Uterus (tissue), 7 donors: ENCODE measurements around the gene GPR45.

DNA sequence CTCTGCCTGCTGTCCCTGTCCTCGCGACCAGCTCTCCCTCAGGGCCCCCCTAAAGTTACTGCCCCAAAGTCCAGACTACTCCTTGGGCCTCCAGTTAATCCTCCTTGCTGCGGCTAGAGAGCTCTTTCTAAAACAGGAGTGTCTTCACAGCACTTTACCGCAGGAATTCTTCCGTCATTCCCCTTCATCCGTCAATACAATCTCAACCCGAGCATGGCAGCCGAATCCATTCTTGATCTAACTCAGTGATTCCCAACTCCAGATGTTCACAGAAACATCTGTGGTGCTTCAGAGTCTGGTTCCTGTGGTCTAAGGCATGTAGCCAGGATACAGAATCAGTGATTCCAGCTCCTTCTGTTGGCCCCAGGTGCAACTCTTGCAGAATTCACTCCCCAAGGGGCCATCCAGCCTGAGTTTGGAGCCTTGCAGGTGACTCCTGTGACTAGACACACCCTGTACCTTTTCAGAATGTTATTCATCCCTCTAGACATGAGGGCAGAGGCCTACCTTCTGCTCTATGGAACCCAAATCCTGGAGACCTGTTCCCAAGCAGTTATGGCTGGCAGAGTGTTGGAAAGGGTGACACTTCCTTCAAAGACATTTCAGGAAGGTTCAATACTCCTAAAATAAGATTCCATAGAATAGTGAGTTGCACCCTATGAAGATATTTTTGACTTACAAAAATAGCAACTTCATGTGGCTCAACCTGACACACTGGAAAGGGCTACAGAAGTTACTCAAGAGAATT lies 21.4 kb downstream of the MFSD9 start:
- PRO-cap, 4 experiments, result no peak in any of the 4 experiments
- RAMPAGE, long total RNA, 2 experiments, result no peak in any of the 2 experiments
- RRBS, result no CpG with 5 or more reads among the region's 8 CpGs

GRCh38 chr2:102723914-102724223 lies 12.8 kb downstream of the MFSD9 start:
- PRO-cap, 4 experiments, result peak in 1 of 4 experiments; most common minus-strand start chr2:102724051 (in 1)
- RAMPAGE, long total RNA, 2 experiments, result no peak in any of the 2 experiments
- RRBS, result no CpG with 5 or more reads among the region's 3 CpGs

DNA sequence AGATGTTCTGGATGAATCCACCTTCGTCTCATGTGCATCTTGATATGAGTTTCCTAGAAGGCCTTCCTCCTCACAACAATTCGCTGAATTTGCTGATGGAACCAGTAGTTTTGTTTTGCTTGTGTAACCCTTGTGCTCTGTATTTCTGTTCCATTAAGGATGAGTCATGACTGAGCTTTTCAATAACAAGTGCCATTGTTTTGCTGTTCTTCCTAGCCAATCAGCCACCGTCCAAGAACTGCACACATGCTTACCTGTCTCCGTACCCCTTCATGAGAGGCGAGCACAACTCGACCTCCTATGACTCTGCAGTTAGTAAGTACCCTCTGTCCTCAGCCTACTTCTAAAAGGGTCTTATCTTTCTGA lies 2.3 kb downstream of the TMEM182 start:
- PRO-cap, 4 experiments, result no peak in any of the 4 experiments
- RAMPAGE, long total RNA, 2 experiments, result no peak in any of the 2 experiments
- RRBS, result no CpG with 5 or more reads among the region's 6 CpGs

- PRO-cap, 4 experiments, result no peak in any of the 4 experiments
- RAMPAGE, long total RNA, 2 experiments, result no peak in any of the 2 experiments
- RRBS, result no CpG with 5 or more reads among the region's 7 CpGs
Observed at GRCh38 chr2:104413965-104414466, 439.9 kb upstream of the POU3F3 start.

DNA sequence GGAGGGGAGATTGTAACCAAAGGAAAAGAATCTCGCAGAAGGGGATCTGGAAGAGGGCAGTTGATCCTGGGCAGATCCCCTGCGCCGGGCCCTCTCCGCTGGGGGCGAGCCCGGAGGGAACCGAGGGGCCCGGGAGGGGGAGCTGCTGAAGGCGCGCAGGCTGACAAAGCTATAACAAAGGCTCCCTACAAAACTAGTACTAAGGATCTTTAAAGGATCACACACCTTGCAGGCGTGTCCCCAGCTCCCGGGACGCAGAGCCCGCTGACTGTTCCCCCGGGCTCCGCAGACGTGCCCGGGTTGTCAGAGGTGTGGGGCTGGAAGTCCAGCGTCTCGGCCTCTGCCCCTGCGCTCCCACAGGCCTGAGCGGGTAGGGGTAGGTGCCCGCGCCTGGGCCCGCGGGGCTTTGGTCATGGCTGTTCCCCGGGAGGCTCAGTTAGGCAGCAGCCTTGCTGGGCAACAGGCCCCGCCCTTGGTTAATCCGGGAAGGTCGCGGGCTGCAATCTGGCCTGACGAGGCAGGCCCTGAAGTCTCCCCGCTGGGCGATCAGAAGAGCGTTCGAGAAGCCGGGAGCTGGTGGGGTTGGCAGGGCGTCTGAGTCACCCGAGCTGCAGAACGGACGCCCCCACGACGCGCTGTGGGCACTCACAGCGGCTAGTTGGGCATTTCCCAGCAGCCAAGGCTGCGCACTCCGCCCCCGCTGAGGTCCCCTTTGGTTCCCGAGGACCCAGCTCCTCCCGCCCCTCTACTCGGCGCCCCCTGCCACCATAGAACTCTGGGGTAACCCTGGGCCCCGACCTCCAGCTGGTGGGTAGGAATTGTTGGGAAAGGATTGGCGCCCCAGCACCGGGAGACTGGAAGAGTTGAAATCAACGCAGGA lies 13.5 kb downstream of the POU3F3 start:
- PRO-cap, 4 experiments, result no peak in any of the 4 experiments
- RAMPAGE, long total RNA, 2 experiments, result no peak in any of the 2 experiments
- RRBS, result 3% methylated on average over 18 of the region's 56 CpGs

GRCh38 chr2:104889254-104889700 lies 35.4 kb downstream of the POU3F3 start:
- PRO-cap, 4 experiments, result no peak in any of the 4 experiments
- RAMPAGE, long total RNA, 2 experiments, result no peak in any of the 2 experiments
- RRBS, result no CpG with 5 or more reads among the region's 6 CpGs

GRCh38 chr2:105038725-105039227 lies 907 bp downstream of the MRPS9 start:
- PRO-cap, 4 experiments, result no peak in any of the 4 experiments
- RAMPAGE, long total RNA, 2 experiments, result no peak in any of the 2 experiments
- RRBS, result no CpG with 5 or more reads among the region's 6 CpGs

DNA sequence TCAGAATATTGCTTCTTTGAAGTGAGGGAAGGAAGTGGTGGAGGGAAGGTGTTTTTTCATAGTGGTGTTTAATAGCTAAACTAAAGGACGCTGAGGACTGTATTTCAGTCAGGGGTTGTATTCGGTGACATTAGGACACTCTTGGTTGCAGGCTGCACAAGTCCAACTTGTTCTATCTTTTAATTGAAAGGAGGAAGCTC lies 69.9 kb downstream of the MRPS9 start:
- PRO-cap, 4 experiments, result no peak in any of the 4 experiments
- RAMPAGE, long total RNA, 2 experiments, result no peak in any of the 2 experiments
- RRBS, result no CpG with 5 or more reads among the region's 2 CpGs

GRCh38 chr2:105143281-105144260 lies 98.0 kb upstream of the GPR45 start:
- PRO-cap, 4 experiments, result peak in 1 of 4 experiments; most common plus-strand start chr2:105143916 (in 1)
- RAMPAGE, long total RNA, 2 experiments, result no peak in any of the 2 experiments
- RRBS, result 3% methylated on average over 26 of the region's 73 CpGs

DNA sequence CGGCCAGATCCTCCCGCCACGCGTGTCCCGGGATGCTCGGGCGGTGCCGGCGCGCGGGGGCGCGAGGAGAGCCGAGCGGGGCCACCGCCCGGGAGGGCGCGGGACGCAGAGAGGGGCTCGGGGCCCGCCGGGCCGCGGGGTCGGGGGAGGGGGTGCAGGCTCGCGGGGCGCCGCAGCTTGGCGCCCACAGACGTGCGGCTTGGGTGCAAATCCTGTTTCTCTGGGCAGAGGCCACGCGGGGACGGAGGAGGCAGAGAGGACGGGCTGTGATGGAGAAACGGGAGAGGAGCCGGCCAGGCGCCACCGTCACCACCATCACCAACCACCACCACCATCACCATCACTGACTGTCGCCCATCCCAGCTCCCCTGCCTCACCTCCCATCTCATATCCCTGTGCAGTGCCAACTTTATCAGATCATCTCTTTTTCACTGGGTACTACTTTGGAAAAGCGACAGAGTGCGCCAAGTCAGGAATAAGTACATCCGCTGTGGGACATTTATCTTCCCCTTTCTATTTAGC lies 97.2 kb upstream of the GPR45 start:
- PRO-cap, 4 experiments, result no peak in any of the 4 experiments
- RAMPAGE, long total RNA, 2 experiments, result no peak in any of the 2 experiments
- RRBS, result 4% methylated on average over 16 of the region's 45 CpGs

DNA sequence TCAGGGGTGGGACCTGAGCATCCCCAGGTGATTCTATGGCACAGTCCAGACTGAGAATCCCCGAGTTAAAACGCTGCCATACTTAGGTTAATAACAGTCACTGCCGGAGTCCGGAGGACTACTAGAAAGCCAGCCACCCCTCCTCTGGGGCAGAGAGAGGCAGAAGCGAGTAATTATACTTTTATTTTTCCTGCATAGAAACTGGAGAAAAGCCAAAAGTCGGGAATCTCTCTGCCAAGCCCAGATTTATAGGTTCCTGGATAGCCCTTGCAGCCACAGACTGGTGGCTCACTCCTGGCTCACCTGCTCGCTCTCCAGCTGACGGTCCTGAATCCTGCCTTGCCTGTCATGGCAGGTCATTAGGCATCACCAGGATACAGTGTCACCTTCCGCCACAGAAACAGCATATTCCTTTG lies 57.3 kb upstream of the GPR45 start:
- PRO-cap, 4 experiments, result no peak in any of the 4 experiments
- RAMPAGE, long total RNA, 2 experiments, result no peak in any of the 2 experiments
- RRBS, result no CpG with 5 or more reads among the region's 9 CpGs

DNA sequence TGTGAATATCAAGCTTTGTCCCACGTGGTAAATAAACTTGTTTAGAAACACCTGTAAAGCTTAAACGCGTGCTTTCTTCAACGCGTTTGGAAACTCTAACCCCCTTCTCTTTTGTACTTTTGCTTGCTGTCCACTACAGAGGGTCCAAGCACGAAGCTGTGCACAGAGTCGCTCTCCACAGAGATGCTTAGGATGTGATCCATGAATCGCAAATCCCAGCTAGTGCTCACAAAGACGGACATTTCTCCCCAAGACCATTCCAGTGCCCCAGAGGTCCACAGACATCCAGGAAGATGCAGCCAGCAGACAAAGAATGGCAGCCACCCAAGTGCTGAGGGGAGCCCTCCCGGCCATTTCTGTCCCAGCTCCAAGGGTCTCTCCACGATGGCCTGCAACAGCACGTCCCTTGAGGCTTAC lies at the start of gene GPR45:
Gene GPR45 (plus strand): TSS at position 269 of the 417 bp plus-strand sequence.
- PRO-cap, 4 experiments, result no peak in any of the 4 experiments
- RAMPAGE, long total RNA, 2 experiments, result no peak in any of the 2 experiments
- RRBS, result no CpG with 5 or more reads among the region's 12 CpGs

GRCh38 chr2:105328264-105329239 lies 983 bp downstream of the TGFBRAP1 start:
- PRO-cap, 4 experiments, result peak in 1 of 4 experiments; most common plus-strand start chr2:105328915 (in 1)
- RAMPAGE, long total RNA, 2 experiments, result no peak in any of the 2 experiments
- RRBS, result no CpG with 5 or more reads among the region's 17 CpGs

- PRO-cap, 4 experiments, result no peak in any of the 4 experiments
- RAMPAGE, long total RNA, 2 experiments, result no peak in any of the 2 experiments
- RRBS, result no CpG with 5 or more reads among the region's 5 CpGs
Observed at GRCh38 chr2:105364119-105364778, 26.9 kb downstream of the C2orf49 start.

GRCh38 chr2:105437590-105438144 lies 38.8 kb upstream of the FHL2 start:
- PRO-cap, 4 experiments, result no peak in any of the 4 experiments
- RAMPAGE, long total RNA, 2 experiments, result no peak in any of the 2 experiments
- RRBS, result no CpG with 5 or more reads among the region's 3 CpGs

GRCh38 chr2:105775659-105776724 lies 31.3 kb downstream of the NCK2 start:
- PRO-cap, 4 experiments, result no peak in any of the 4 experiments
- RAMPAGE, long total RNA, 2 experiments, result no peak in any of the 2 experiments
- RRBS, result no CpG with 5 or more reads among the region's 13 CpGs

- PRO-cap, 4 experiments, result no peak in any of the 4 experiments
- RAMPAGE, long total RNA, 2 experiments, result no peak in any of the 2 experiments
- RRBS, result no CpG with 5 or more reads among the region's 15 CpGs
Observed at GRCh38 chr2:105800852-105801702, 56.4 kb downstream of the NCK2 start.

DNA sequence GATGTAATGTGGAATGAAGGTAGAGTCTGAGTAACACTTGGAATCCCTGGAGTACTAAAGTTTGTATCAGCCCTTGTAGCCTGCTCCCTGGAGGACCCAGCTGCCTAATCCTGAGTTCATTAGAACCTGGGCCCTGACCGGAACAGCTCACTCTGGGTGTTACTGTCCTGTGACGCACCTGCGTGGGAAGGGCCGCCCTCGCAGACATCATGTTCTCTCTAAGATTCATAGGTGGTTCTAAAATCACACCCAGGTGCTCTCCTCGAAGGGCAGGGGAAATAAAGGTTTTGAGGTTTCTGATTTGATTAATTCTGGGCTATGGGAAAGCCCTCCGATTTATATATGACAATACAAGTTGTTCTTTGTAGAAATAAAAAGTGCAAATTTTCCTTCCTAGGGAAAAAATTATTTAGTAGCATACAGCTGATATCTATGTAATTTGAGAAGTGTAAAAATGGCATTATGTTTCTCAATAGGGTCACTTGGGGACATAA lies 62.4 kb downstream of the NCK2 start:
- PRO-cap, 4 experiments, result no peak in any of the 4 experiments
- RAMPAGE, long total RNA, 2 experiments, result no peak in any of the 2 experiments
- RRBS, result no CpG with 5 or more reads among the region's 7 CpGs

GRCh38 chr2:105909184-105910006 lies 156.1 kb upstream of the ECRG4 start:
- PRO-cap, 4 experiments, result no peak in any of the 4 experiments
- RAMPAGE, long total RNA, 2 experiments, result no peak in any of the 2 experiments
- RRBS, result no CpG with 5 or more reads among the region's 13 CpGs

- PRO-cap, 4 experiments, result peak in 4 of 4 experiments; most common plus-strand start chr2:106030738 (in 1); most common minus-strand start chr2:106030503 (in 3)
- RAMPAGE, long total RNA, 2 experiments, result no peak in any of the 2 experiments
- RRBS, result no CpG with 5 or more reads among the region's 14 CpGs
Observed at GRCh38 chr2:106030364-106031384, 34.8 kb upstream of the ECRG4 start.